Bronchus (tissue), 1 donor: ENCODE measurements around a stretch of chr19.

- PRO-cap = bidirectional peak, plus-strand start at chr19:941240, minus-strand start at chr19:940994
Observed at GRCh38 chr19:940508-941798, 15.1 kb downstream of the ARID3A start.

GRCh38 chr19:966432-966960 lies 17.6 kb upstream of the WDR18 start:
- PRO-cap = no peak

DNA sequence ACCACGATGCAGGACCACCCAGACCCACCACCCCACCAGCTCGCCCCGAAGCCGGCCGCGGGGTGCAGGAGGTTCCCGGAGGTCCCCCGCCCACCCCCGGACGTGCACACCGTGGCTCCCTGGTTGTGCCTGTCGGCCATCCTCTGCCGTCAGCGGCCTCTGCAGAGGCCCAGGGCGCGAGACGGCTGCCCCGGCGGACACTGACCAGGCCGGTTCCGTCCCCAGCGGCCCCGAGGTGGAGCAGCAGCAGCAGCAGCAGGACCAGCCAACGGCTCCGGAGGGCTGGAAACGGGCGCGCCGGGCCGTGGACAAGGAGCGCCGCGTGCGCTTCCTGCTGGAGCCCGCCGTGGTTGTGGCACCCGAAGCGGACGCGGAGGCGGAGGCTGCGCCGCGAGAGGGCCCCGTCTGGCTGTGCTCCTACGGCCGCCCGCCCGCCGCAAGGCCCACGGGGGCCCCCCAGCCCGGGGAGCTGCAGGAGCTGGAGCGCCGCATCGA lies 8.8 kb downstream of the GRIN3B start:
- PRO-cap = no peak

DNA sequence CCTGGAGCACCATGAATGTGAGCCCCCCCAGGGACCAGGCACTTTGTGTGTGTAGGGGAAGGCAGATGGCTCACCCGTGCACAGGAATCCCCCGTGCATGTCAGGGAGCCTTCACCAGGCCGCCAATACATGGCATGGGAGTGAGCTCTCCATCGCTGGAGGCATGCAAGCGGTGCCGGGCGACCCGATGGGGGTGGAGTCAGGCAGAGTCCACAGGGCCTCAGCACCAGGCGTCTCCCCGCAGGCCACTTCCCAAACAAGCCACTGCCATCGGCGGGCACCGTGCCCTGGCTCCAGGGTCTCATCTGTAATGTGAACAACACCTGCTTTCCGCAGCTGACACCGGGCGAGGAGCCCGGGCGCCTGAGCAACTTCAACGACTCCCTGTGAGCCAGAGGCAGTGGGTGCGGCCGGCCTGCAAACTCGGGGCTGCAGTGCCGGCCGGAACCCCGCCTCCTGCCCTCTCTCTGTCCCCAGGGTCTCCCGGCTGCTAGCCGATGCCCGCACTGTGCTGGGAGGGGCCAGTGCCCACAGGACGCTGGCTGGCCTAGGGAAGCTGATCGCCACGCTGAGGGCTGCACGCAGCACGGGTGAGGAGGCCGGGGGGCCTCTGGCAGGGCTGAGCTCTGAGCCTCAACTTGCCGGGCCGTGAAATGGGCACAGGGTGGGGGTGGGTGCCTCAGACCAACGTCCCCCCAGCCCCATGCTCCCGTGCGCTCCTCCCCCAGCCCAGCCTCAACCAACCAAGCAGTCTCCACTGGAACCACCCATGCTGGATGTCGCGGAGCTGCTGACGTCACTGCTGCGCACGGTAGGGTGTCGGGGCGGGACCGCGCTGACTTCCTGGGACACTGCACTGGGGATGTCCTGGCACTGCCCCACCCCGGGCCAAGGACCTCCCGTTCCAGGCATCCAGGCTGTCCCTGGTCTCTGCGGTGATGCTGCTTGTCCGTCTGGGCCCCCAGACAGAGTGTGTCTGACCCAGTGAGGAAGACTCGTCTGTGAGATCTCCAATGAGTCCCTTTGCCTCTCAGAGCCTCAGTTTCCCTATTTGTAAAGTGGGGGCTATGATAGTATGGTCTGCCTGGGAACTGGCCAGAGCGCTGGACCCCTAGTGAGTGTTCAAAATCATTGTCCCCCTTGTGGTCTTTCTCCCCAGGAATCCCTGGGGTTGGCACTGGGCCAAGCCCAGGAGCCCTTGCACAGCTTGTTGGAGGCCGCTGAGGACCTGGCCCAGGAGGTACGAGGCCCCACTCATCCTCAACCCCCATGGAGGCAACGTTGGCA lies 2.1 kb downstream of the ABCA7 start:
- PRO-cap = no peak

GRCh38 chr19:1069047-1069536 lies 2.1 kb downstream of the ARHGAP45 start:
- PRO-cap = bidirectional peak, plus-strand start at chr19:1069438, minus-strand start at chr19:1069313

- PRO-cap = bidirectional peak, plus-strand start at chr19:1077218, minus-strand start at chr19:1077087
Observed at GRCh38 chr19:1076921-1077525, 10.1 kb downstream of the ARHGAP45 start.

DNA sequence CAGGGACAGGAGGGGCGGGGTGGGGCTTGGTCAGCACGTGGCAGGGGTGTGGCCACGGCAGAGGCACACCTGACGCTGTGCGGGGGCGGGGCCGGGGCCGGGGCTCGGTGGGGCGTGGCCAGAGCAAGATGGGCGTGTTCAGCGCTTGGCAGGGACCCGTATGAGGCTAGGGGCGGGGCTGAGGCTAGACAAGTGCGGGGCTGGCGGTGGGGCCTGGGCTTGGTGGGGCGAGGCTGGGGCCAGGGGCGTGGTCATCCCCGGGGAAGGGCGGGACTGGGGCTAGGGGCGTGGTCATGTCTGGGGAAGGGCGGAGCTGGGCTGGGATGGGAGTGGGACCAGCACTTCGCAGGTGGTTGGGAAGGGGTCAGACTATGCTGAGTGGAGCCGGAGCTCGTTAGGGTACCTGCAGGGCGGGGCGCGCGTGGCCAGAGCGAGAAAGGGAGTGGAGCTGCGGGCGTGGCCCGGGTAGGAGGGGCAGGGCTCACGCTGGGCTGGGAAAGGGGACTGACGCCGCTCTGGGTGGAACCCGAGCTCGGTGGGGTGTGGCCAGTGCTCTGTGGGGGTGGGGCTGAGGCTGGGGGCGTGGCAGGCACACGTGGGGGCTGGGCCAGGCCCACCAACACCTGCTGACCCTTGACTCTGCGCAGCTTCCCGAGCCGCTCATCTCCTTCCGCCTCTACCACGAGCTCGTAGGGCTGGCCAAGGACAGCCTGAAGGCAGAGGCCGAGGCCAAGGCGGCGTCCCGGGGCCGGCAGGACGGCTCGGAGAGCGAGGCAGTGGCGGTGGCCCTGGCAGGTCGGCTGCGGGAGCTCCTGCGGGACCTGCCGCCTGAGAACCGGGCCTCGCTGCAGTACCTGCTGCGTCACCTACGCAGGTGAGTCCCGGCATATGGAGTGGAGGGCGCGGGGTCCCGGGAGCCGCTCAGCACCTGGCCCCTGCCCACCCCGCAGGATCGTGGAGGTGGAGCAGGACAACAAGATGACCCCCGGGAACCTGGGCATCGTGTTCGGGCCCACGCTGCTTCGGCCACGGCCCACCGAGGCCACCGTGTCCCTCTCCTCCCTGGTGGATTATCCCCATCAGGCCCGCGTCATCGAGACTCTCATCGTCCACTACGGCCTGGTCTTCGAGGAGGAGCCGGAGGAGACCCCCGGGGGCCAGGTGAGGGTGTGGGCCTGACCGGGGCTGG lies 12.6 kb downstream of the POLR2E start:
- PRO-cap = unidirectional peak, plus-strand start at position 636 of the sequence

DNA sequence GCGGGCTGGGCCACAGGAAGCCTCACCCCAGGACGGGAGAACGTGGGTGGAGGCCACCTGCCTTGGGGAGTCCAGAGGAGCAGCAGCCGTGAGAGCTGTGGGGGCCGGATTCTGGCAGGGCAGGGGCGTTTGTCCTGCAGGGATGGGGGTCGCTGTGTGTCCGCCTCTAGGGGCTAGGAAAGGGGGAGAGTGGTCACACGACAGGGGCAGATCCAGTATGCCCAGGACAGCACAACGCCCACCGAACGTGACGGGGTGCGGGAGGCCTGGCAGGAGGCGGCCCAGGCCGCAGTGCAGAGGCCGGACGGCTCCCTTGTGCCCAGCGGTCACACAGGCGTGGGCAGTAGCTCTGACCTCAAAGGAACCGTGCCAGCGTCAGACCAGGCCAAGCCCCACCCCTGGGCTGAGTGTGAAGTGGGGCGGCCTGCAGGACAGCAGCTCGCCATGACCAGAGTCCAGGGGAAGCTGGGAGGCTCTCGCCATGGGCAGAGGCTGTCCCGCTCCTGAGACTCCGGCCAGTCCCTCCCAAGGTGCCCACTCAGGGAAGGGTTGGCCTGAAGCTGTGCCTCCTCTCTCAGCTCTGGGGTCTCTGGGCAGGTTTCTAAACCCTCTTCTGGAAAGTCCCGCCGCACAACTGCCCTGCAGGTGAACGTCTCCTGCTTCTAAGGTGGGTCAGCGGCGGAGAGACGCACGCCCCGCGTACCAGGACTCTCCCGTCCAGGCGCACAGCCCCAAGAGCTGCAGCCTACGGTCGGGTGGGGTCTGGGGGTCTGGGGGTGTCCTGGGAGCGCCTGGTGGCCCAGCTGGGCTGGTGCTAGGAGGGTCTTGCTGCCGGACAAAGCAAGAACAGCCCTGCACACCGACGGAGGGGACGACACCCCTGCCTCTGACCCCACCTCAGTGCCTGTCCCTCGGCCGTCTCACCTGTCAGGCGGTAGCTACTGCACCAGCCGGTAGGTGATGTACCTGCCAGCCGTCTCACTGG lies 6.3 kb downstream of the POLR2E start:
- PRO-cap = no peak

GRCh38 chr19:1113268-1114096 lies 9.7 kb downstream of the GPX4 start:
- PRO-cap = unidirectional peak, plus-strand start at chr19:1113617

GRCh38 chr19:1133753-1134058 lies 29.9 kb downstream of the GPX4 start:
- PRO-cap = bidirectional peak, plus-strand start at chr19:1133846, minus-strand start at chr19:1133596

GRCh38 chr19:1150785-1151335 lies 23.2 kb downstream of the SBNO2 start:
- PRO-cap = bidirectional peak, plus-strand start at chr19:1151212, minus-strand start at chr19:1151101

DNA sequence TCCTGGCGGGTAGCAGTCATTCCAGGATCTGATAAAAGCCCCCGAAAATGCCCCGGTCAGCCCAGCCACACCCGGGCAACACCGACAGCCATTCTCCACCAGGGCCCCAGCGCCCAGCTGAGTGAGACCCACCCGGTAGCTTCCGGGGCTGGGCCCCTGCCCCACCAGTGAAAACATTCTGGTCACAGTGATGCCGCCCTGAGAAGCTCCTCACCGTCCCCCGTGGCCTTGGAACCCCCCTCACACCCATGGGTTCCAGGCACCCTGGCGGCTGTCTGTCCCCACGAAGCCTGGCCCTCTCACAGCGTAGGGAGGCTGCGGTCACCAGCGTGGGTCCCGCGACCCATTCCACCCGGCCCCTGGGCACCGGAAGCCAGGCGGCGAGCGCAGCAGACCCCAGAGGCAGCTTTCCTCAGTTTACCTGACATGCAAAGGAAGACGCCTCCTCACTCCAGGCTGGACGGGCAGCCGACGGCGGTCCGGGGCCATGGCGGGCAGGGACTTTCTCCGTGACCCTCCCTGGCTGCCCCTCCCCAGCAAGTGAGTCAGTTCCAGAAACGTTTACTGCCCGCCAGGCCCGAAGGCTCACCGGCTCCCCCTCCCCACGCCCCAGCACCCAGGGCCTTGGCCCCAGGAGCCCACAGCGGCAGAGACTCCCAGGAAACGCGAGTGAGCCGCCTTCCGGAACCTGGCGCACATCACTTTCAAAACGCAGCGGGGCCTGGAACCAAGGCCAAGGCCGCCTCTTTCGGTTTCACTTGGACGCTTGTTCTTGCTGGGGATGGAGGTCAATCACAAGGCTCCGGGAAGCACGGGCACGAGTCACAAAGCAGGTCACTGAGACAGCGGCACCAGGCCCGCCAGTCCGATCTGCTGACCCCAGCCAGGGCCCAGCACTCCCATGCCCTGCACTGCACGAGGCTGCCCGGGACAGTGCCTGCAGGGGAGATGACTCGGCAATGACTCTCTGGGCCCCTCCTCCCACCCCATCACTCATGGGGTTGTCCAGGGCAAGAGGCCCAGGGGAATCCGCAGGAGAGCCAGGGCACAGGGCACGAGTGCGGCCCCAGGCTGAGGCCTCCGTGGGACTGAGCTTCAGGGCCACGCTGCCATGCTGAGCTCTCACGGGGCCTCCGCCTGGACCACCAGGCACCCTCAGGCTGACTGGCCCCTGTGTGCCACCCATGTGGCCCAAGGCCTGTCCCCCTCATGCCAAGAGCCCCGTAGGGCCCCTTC lies 5.4 kb downstream of the SBNO2 start:
- PRO-cap = bidirectional peak, plus-strand start at position 757 of the sequence, minus-strand start at position 671 of the sequence; bidirectional peak, plus-strand start at position 1,034 of the sequence, minus-strand start at position 935 of the sequence

DNA sequence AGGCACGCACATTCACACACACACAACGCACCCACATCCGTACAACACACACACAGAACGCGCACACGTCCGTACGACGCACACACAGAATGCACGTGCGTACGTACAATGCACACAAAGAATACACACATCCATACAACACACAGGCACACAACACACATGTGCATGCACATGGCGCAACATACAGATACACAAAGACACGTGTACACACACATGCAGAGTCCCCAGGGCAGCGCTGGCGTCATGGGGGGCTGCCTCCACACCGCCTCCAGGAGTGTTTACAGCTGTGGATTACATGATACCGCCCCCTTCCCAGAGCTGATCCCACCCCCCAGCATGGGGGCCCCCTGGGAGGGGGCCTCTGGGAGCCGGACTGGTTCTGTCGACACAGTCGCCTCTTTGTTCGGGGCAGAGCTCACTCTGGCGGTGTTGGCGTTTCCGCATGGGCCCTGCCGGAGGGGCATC lies 2.8 kb downstream of the SBNO2 start:
- PRO-cap = no peak

DNA sequence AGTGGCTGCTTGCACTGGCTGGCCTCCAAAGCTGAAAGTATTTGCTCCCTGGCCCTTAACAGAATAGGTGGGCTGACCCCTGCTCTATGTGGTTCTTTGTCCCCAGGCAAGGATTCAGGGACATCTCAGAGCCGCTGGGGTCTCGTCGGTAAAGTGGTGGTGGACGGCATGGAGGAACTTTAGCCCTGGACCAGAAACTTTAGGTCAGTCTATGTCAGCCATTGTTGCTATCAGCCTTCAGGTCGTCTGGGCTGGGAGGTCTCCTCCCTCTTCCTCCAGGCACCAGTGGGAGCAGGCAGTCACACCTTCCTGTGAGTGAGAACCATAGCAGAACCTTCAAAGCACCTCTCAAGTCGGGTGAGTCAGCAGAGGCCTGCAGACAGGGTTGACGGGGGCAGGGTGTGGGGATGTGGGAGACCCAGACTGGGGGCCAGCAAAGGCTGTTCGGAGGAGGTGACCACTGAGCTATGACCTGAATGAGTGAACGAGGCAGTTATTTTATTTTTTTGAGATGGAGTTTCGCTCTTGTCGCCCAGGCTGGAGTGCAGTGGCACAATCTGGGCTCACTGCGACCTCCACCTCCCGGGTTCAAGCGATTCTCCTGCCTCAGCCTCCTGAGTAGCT lies 15.3 kb upstream of the SBNO2 start:
- PRO-cap = bidirectional peak, plus-strand start at position 360 of the sequence, minus-strand start at position 248 of the sequence

- PRO-cap = no peak
Observed at GRCh38 chr19:1243842-1244247, 2.3 kb downstream of the ATP5F1D start.

- PRO-cap = bidirectional peak, plus-strand start at chr19:1249888, minus-strand start at chr19:1249559; unidirectional peak, plus-strand start at chr19:1250140
Observed at GRCh38 chr19:1249726-1250333, 1.4 kb downstream of the MIDN start.

DNA sequence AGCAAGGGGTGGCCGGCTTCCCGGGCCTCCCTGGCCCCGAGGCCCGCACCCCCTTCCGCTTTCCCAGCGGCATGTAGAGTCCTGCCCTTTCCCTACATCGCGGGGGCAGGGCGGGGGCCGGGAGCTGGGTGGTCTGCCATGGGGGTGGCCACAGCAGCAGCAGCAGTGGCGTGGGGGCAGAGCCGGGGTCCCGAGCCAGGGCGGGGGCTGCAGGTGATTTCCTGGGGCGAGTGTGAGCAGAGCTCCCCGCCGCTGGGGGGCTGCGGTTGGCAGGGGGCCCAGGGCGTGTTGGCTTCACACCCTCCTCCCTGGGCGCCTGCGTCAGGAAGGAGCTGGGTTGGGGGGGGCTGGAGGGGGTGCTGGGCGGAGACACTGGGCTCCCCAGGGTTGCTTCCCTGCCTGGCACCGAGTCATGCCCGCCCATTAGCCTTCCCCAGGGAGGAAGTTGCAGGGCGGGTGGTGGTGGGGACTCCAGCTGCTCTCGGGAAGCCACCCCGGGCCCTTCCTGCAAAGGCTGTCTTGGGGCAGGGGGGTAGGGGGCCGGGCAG lies 4.4 kb downstream of the MIDN start:
- PRO-cap = bidirectional peak, plus-strand start outside the sequence, minus-strand start at position 507 of the sequence

GRCh38 chr19:1256636-1257867 lies 8.7 kb downstream of the MIDN start:
- PRO-cap = no peak

GRCh38 chr19:1257868-1258008 lies 9.4 kb downstream of the MIDN start:
- PRO-cap = no peak

- PRO-cap = no peak
Observed at GRCh38 chr19:1387653-1388347, 4.1 kb downstream of the NDUFS7 start.